ENCODE results near the genes CCDC47, CSH2, GH2 and CSH1.

DNA sequence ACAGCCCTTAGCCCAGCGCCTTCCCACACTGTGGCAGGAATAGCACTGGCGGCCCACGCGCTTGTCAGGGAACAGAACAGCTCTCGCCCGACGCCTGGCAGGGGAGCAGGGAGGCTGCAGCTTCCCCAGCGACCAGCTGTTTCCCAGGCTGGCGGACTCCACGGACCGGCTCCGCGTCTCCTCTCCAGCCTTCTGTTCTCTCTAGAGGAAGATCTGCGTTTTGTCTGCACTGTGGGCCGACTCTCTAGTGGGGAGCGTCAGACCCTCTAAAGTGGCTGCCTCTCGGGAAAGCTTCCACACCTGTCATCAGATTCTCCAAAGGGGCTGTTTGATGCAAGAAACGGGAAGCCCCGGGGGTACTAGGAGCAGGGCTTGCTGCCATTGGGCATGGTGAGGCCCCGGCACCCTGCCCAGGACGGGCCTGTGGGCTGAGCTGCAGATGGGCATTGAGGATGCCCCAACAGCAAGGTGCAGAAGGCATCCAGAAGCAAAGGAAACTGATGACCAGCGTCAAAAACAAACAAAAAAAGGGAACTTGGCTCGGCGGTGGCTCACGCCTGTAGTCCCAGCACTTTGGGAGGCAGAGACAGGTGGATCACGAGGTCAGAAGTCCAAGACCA is 1.4 kb upstream of the LIMD2 start:
- PRO-cap, result bidirectional peak, plus-strand start at position 59 of the sequence, minus-strand start at position 48 of the sequence; bidirectional peak, plus-strand start at position 193 of the sequence, minus-strand start at position 195 of the sequence

DNA sequence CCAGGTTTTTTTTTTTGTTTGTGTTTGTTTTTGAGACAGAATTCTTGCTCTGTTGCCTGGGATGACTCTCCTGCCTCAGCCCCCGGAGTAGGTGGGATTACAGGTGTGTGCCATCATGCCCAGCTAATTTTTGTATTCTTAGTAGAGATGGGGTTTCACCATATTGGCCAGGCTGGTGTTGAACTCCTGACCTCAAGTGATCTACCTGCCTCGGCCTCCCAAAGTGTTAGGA is 6.5 kb upstream of the STRADA start:
- PRO-cap, result no peak

GRCh38 chr17:63773089-63773965 is at the start of gene CCDC47:
Gene CCDC47, minus strand, starts transcription at chr17:63773597.
- PRO-cap, result bidirectional peak, plus-strand start at chr17:63773825, minus-strand start at chr17:63773598

GRCh38 chr17:63811809-63812272 is 15.4 kb upstream of the PSMC5 start:
- PRO-cap, result no peak

- PRO-cap, result no peak
Observed at GRCh38 chr17:63821487-63821960, 5.7 kb upstream of the PSMC5 start.

- PRO-cap, result no peak
Observed at GRCh38 chr17:63829244-63829736, 1.8 kb upstream of the FTSJ3 start.

GRCh38 chr17:63873610-63873967 is at the start of gene CSH2:
Gene CSH2, minus strand, starts transcription at chr17:63873677.
- PRO-cap, result no peak

GRCh38 chr17:63881844-63882212 is at the start of gene GH2:
Gene GH2, minus strand, starts transcription at chr17:63881944.
- PRO-cap, result no peak

- PRO-cap, result no peak
Observed at GRCh38 chr17:63896348-63896869, at the start of gene CSH1. Gene CSH1, minus strand, starts transcription at chr17:63896574.

DNA sequence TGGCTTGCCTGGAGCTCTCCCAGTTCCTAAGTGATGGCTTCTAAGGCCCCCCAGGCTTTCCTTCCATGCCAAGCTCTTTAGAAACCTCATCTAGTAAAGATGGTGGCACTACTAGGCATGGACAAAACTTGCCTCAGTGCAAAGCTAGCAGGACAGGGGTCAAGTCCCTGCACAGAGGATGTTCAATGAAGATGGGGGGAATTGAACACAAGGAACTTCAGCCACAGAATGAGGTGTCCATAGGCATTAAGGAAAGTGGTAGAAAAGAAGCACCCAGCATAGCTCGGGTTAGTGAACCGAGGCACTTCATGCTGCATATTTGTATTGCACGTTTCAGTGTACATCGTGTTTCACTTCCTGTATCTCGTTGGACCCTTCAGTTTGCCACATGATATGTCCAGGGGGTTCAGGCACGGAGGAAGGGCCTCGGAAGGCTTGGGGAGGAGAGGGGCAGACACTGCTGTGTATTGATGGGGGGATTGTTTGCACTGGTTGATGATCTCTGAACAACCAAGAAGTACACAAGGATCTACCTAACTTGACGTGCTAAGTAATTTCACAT is 3.7 kb upstream of the GH1 start:
- PRO-cap, result no peak

DNA sequence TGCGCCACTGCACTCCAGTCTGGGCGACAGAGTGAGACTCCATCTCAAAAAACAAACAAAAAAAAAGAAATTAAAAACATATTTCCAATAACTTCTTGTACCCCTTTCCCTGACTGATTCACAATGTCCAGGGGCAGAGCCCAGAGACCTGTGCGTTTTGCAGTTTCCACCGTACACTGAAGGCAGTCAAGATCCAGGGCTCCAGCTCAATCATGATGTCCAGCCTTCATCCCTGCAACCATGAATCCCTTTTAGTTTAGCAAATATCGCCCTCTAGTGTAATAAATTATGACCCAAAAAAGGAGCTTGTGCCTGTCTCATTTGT is 3.6 kb upstream of the ERN1 start:
- PRO-cap, result no peak

DNA sequence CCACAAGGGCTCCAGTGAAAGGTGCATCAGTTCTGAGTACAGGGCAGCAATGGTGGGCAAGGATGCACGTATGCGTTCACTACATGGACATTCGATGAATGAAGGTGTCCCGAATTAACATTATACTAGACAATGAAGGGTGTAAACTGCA is 17.0 kb upstream of the ERN1 start:
- PRO-cap, result no peak

GRCh38 chr17:64155776-64156653 is 26.1 kb upstream of the ERN1 start:
- PRO-cap, result no peak

- PRO-cap, result no peak
Observed at GRCh38 chr17:64230493-64231674, 32.2 kb downstream of the TEX2 start.

GRCh38 chr17:64256408-64256853 is 6.6 kb downstream of the TEX2 start:
- PRO-cap, result no peak

- PRO-cap, result no peak
Observed at GRCh38 chr17:64327169-64328158, 63.2 kb downstream of the PECAM1 start.

- PRO-cap, result no peak
Observed at GRCh38 chr17:64393528-64393886, 2.8 kb upstream of the PECAM1 start.

- PRO-cap, result no peak
Observed at GRCh38 chr17:64496458-64496701, 474 bp downstream of the POLG2 start.

DNA sequence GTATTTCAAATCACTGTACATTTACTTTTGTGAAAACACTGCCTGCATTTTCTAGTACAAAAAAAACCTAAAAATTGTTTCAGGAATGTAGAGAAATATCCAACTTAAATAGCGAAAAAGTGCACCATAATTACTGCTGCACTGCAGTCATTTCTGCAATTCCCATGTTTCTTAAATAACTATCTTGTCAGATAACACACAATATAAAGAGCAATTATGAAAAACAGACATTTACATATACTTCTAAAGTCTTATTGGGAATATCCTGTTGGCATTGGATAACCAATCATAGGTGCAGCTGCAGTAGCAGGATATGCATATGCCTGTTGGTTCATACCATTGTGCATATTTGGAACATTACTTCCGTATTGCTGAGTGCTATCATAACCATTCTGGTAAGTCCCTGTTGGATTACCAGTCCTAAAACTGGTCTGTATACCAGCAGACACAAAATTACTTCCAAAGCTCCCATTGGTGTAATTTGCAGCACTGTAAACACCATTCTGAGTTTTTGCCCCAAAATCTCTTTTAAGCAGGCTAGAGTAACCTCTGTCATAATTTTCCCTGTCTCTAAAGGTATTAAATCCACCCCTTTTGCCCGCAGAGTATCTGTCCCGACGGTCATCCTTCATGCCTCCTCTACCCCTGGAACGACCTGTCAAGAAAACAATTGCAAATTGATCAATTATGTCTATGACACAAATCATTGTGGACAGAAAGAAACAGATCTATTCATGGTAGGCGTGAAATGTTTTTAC is 3.0 kb upstream of the POLG2 start:
- PRO-cap, result no peak

DNA sequence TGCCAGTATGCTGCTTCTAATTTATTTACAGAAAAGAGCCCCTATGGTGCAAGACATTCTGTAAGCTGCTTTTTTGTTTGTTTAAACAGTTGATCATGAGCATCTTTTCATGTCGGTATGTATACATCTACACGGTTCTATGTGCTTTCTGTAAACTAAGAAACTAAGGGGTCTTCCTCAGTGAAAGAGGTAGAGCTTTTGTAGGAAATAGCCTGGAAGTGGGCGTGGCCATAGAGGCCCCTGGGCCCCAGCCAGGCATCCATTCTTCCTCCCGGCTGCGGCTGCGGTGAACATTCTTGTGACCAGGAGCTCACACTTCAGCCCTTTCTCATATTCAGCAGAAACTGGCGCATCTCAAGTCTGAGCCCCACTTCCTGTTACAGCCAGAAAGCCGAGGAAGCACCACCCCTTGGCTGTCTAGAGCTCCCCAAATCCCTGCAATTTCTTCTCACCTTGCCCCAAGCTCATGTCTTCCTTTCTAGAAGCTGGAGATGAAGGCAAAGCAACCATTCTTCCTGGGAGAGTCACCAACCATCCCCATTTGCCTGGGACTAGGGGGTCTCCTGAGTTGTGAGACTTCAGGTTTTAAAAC is 46.9 kb upstream of the SMURF2 start:
- PRO-cap, result no peak

All from LUHMES (cell line).